ENCODE measurements around the genes C2CD4A and APH1B.

GRCh38 chr15:60593906-60594580 is 115.1 kb upstream of the ICE2 start:
- PRO-cap: no peak
- RAMPAGE, long total RNA: no peak

- PRO-cap: no peak
- RAMPAGE, long total RNA: no peak
Measured at GRCh38 chr15:60605699-60606169, 126.8 kb upstream of the ICE2 start.

DNA sequence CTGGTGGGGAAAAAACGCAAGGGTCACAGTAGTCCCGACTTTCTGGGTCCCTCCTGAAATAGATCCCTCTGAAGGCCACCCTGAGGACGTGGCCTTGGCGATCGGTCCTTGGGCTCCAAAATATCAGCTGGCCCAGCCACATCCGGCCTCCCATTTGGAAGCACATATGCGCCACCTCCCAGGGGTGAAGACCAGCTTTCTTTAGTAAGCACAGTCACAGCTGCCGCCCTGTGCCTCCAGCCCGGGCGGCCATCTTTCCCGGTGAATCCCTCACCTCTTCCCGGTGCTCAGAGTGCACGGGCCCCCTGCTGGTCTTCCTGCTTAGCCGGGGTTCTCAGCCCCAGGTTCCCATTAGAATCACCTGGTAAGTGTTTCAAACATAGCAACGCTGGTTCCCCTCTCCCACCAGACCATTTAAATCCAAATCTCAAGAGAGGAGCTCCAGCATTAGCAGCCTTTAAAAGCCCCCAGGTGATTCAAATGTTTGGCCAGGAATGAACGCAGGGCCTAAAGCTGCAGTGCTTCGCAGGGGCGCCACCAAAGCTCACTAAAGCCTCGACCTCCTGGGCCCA is 232.2 kb downstream of the VPS13C start:
- PRO-cap: no peak
- RAMPAGE, long total RNA: no peak

GRCh38 chr15:62066557-62067100 is at the start of gene C2CD4A:
TSS of gene C2CD4A (plus strand) at chr15:62066977.
- PRO-cap: bidirectional peak, plus-strand start at chr15:62066977, minus-strand start at chr15:62066924
- RAMPAGE, long total RNA: no peak

GRCh38 chr15:62098975-62099771 is 32.4 kb downstream of the C2CD4A start:
- PRO-cap: no peak
- RAMPAGE, long total RNA: no peak

DNA sequence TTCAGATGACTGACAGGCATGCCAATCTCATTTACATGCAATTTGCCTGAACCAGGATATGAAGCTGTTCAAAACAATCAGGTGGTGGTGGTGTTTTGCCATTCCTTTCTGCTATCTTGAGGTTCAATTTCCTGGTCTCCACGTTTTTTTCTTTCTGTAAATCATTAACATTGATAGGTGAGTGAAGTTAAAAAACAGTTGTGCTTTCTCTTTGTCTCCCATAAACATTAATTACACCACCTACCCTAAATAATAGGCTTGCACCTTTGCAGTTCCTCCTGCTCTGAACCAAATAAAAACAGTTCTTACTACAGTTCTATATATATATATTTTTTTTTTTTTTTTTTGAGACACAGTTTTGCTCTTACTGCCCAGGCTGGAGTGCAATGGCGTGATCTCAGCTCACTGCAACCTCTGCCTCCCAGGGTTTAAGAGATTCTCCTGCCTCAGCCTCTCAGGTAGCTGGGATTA is 49.1 kb downstream of the C2CD4B start:
- PRO-cap: no peak
- RAMPAGE, long total RNA: no peak

GRCh38 chr15:62464890-62465605 is 74.7 kb downstream of the TLN2 start:
- PRO-cap: unidirectional peak, minus-strand start at chr15:62465117
- RAMPAGE, long total RNA: no peak

DNA sequence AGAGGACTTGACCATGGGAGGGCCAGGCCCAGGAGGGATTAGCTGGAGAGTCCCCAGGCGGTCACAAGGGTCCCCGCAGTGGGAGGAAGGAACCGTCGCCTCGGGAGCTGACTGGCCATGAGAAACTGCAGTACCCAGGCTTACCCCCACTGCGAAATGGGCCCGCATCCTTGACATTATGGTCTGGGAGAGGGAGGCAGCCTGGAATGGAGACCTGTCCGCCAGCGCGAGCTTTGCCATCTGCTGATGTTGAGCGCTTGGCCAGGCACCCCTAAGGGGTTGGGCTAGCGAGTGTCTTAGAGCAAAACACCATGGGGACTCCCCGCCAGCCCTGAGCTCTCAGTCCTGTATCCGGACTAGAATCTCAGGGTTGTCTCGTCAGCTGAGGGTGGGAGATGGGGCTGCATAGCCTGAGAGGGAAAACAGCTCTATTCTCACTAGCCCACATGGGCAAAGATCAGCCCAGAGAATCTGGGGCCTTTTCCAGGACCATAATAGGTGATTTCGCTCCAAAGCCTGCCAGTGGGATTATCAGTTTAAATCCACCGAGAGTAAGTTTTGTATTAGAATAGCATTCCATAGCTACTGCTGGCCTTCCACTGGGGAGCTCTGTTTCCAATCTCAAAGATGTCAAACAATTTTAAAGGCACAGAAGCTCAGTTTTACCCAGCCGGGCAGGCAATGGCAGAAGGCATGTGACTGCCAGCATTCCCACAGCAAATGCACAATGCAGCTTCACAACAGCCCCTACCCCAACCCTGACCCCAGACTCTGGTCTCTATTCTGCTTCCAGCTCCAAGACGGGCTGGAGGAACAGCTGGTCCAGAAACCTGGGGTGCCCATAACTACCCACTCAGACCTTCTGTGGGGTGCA is 167.5 kb upstream of the TPM1 start:
- PRO-cap: unidirectional peak, minus-strand start at position 333 of the sequence
- RAMPAGE, long total RNA: no peak

GRCh38 chr15:63048740-63049668 is 6.5 kb downstream of the TPM1 start:
- PRO-cap: no peak
- RAMPAGE, long total RNA: no peak

GRCh38 chr15:63196905-63197537 is 7.6 kb downstream of the RAB8B start:
- PRO-cap: no peak
- RAMPAGE, long total RNA: no peak

DNA sequence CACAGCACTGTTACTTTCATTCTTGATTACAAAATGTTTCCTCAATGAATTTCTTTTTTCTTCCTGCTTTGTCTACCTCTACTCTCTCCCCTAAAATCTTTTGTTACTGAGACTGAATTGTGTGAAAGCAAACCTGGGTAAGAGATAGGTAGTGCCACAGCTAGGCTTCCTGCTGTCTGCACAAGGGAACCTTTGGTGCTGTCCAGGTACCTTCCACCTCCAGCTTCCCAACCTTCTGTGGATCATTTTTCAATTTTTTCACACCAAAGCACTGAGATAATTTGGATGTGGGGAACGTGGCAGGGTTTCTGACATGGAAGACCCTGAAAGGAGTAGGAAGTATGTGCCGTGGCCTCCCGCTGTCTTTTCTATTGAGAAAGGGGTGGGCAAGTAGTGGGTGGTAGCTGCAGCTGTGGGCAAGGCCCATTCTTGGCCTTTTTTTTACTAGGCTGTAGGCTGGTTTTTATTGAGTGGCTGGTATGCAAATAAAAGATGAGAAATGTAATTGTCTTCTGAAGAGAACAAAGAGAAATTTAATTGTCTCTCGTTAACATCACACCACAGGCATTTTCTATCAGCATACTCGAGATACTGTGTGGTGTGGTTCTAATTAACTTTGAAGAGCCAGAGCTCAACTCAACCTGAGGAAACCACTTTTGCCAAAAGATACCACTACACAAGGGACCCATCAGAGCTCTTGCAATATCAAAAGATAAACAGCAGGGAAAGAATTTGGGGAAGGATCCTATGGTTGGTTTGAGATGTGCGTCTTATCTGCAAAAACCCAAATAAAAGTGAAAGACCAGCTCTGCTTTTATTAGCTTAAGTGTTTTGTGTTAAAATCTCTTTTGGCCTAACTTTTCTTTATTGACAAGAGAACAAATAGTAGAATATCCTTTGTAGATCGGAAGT is 21.2 kb downstream of the RAB8B start:
- PRO-cap: no peak
- RAMPAGE, long total RNA: no peak

DNA sequence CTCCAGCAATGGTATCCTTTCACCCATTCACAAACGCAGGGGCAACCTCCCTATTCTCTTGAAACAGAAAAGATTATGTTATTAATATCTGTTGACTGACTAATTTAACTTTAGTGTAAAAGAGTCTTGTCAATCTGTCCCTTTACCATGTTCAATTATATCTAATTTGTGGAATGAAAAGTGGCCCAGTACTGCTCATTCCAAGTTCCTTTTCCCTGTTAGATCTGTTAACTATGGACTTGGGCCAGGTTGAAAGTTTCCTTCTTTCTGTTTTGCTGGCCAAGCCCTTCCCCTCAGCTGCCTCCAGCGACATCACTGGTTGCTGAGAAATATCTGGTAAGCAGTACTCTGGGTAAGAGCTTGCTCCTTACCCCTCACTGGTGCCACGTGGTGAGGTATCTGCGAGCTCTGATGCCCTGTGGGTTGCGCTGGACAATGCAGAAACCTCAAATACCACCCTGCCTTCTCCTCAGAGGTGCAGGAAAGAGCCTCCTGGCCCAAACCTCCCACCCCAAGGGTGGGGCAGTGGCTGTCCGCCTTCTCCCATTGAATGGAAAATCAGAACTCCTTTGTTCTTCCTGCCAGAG is 43.0 kb upstream of the APH1B start:
- PRO-cap: no peak
- RAMPAGE, long total RNA: no peak

- PRO-cap: unidirectional peak, minus-strand start at chr15:63277185; bidirectional peak, plus-strand start at chr15:63277608, minus-strand start at chr15:63277389
- RAMPAGE, long total RNA: no peak
Measured at GRCh38 chr15:63276976-63278012, at the start of gene APH1B. TSS of gene APH1B (plus strand) at chr15:63277605.

DNA sequence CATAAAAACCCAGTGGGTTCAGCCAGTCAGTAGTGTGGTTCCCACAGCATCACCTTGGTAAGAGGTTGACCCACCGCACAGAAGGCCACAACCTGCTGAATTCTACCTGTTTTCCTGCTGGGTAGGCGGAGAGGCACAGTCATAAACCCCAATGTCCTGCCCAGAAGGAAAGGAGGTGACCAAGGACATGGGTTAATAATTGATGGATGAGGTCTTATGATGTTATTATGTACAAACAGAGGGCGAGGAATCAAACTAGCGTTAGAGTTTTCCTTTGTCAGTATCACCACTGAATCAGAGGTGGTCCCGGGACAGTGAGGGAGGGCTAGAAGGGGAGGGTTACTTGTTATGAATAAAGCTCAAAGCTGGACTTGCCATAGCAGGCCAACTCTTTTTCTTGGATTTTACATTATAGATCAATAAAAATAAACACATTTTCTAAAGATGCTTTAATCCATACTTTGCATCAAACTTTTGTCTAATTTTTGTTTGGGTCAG is 27.7 kb downstream of the CA12 start:
- PRO-cap: no peak
- RAMPAGE, long total RNA: no peak

- PRO-cap: no peak
- RAMPAGE, long total RNA: no peak
Measured at GRCh38 chr15:63380521-63380795, 1.2 kb downstream of the CA12 start.

DNA sequence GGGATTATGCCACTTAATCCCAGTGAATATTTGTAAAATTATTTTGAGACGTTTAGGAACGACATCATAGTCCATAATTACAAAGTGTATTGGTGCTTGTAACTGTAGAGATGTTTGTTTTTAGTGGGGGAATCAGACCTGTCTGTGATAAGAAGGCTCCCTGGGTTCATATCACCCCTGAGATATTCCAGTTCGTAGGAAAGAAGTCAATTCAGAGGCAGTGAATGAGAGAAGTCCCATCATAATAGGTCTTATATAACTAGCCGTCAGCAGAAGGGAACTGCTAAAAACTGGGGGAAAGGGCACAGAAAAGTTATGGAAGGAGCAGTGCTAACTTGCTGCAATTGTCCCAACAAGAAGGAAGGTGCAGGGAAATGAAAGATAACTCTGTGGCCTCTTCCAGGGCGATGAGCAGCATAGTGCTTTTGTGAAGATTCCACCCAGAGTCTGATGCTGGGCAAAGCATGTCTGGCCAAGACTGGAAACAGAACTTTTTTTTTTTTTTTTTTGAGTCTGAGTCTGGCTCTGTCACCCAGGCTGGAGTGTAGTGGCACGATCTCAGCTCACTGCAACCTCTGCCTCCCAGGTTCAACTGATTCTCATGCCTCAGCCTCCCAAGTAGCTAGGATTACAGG is 9.1 kb upstream of the CA12 start:
- PRO-cap: no peak
- RAMPAGE, long total RNA: no peak

GRCh38 chr15:63460780-63461734 is 43.3 kb upstream of the USP3 start:
- PRO-cap: no peak
- RAMPAGE, long total RNA: no peak

DNA sequence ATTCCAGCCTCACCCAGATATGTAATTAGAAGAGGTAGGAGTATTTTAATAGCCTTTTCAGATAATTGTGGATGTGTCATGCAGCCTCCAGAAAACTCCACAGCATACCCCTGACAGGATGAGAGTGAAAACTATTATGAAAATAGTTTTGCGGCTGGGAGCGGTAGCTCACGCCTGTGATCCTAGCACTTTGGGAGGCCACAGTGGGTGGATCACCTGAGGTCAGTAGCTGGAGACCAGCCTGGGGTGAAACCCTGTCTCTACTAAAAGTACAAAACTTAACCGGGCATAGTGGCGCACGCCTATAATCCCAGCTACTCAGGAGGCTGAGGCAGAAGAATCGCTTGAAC is 21.4 kb upstream of the USP3 start:
- PRO-cap: no peak
- RAMPAGE, long total RNA: no peak

DNA sequence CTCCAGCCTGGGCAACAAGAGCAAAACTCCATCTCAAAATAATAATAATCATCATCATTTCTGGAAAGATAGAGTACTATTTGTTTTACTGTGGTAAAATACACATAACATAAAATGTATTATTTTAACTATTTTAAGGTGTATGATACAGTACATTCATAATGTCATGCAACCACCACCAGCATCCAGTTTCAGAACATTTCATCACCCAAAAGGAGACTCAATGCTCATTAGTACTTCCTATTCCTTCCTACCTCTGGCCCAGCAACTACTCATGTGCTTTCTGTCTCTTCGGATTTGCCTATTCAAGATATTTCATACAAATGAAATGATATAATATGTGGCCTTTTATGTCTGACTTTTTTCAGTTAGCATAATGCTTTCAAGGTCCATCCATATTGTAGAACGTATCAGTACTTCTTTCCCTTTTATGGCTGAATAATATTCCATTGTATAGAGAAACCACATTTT is 18.0 kb upstream of the USP3 start:
- PRO-cap: no peak
- RAMPAGE, long total RNA: no peak

- PRO-cap: no peak
- RAMPAGE, long total RNA: no peak
Measured at GRCh38 chr15:63490113-63490616, 14.2 kb upstream of the USP3 start.

Measured in urinary bladder (tissue), 3 donors.